ENCODE results near the genes MLNR, PHF11 and ARL11.

GRCh38 chr13:46437429-46438431 is 50.7 kb upstream of the RUBCNL start:
- PRO-cap, 2 experiments = no peak in any of the 2 experiments

GRCh38 chr13:46554483-46555156 is 1.6 kb downstream of the LRCH1 start:
- PRO-cap, 2 experiments = peak in 2 of 2 experiments; most common plus-strand start chr13:46554919 (in 1); most common minus-strand start chr13:46554671 (in 2)

GRCh38 chr13:46593293-46593794 is 40.4 kb downstream of the LRCH1 start:
- PRO-cap, 2 experiments = no peak in any of the 2 experiments

- PRO-cap, 2 experiments = no peak in any of the 2 experiments
Observed at GRCh38 chr13:46598332-46598912, 45.5 kb downstream of the LRCH1 start.

- PRO-cap, 2 experiments = no peak in any of the 2 experiments
Observed at GRCh38 chr13:46662691-46663016, 109.7 kb downstream of the LRCH1 start.

- PRO-cap, 2 experiments = peak in 2 of 2 experiments; most common minus-strand start chr13:48235694 (in 2)
Observed at GRCh38 chr13:48235552-48236372, 2.8 kb downstream of the ITM2B start.

DNA sequence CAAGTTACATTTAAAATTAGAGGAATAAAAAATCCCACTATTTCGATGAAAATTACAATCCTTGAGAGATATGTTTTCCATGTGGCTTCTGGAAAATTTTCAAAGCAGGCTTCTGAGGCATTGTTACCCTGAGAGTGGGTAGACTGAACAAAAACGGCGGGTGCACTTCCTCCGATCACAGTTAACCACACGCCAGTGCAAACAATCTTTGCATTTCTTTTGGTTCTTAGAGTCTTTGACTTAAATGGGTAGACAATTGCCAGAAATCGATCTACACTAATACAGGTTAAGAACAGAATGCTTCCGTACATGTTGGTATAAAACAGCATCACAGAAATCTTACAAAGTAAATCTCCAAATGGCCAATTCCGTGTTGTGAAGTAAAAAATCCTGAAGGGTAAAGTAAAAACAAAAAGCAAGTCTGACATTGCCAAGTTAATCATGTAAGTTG is 1.1 kb downstream of the LPAR6 start:
- PRO-cap, 2 experiments = no peak in any of the 2 experiments

DNA sequence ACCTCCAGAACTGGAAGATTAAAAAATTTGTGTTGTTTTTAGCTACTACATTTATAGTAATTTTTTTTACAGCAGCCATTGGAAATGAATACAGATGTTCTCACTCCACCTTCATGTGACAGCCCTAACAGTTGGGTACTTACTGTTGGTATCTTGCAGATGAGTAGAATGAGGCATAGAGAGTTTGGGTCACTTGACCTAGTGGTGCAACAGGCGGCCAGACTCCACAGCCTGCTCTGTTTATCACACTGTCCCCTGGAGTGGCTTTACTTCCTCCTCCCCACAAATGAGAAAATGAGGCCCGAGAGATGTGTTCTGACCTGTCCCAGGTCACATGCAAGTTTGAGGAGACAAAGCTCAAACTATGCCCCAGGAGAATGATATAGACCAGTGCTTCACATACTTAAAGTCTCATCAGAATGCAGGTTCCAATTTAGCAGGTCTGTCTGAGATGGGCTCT is 37.3 kb upstream of the RCBTB2 start:
- PRO-cap, 2 experiments = no peak in any of the 2 experiments

GRCh38 chr13:48660508-48661027 is 6.8 kb downstream of the CYSLTR2 start:
- PRO-cap, 2 experiments = no peak in any of the 2 experiments

GRCh38 chr13:49098028-49098863 is 121.9 kb upstream of the MLNR start:
- PRO-cap, 2 experiments = no peak in any of the 2 experiments

DNA sequence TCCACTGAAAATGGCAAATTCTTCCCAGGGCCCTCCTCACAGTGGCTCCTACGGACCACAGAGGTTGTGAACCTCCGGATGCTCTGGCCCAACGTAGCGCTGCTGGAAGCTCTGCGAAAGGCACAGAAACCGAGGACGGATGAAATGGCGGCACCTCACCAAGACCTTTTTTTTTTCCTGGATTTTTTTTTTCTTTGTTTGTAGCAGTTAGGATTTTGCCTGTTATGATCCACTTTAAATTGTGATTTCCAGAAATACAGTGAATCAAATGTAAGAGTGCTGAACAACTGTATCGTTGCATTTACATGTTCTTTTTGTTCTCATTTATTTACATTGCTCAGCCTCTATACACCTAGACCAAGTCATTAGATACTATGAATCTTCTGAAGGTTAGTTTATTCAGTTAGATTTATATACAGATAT is 32.6 kb upstream of the MLNR start:
- PRO-cap, 2 experiments = peak in 2 of 2 experiments; most common minus-strand start position 175 of the sequence (in 2)

- PRO-cap, 2 experiments = no peak in any of the 2 experiments
Observed at GRCh38 chr13:49190837-49191504, 29.2 kb upstream of the MLNR start.

DNA sequence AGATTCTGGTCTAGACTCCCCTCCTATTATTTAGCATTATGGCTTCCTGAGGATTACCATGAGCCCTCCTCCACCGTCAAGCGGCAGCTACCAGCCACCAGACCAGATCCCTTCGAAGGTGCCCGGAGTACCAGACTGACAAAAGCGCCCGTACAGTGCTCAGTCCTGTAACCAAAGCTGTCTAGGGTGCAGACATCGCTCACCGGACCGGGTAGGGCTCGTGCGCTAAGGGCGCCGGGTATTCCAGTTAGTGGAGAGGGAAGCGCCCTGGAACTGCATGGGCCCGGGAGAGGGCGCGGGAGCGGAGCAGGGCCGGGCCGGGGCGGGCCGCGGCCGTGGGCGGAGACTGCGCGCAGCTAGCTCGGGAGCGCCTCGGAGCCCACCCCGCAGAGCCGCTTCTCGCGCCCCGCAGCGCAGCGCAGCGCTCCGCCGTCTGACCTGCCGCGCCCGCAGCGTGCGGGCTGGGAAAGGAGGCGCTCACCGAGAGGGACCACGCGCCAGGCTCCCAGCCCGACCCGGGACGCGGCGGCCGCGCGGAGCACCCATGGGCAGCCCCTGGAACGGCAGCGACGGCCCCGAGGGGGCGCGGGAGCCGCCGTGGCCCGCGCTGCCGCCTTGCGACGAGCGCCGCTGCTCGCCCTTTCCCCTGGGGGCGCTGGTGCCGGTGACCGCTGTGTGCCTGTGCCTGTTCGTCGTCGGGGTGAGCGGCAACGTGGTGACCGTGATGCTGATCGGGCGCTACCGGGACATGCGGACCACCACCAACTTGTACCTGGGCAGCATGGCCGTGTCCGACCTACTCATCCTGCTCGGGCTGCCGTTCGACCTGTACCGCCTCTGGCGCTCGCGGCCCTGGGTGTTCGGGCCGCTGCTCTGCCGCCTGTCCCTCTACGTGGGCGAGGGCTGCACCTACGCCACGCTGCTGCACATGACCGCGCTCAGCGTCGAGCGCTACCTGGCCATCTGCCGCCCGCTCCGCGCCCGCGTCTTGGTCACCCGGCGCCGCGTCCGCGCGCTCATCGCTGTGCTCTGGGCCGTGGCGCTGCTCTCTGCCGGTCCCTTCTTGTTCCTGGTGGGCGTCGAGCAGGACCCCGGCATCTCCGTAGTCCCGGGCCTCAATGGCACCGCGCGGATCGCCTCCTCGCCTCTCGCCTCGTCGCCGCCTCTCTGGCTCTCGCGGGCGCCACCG is at the start of gene MLNR:
Gene MLNR, plus strand, starts transcription at position 545 of the 1,189 bp plus-strand sequence.
- PRO-cap, 2 experiments = no peak in any of the 2 experiments

- PRO-cap, 2 experiments = no peak in any of the 2 experiments
Observed at GRCh38 chr13:49292607-49293282, 45.0 kb downstream of the CDADC1 start.

- PRO-cap, 2 experiments = no peak in any of the 2 experiments
Observed at GRCh38 chr13:49295216-49295928, 47.6 kb downstream of the CDADC1 start.

DNA sequence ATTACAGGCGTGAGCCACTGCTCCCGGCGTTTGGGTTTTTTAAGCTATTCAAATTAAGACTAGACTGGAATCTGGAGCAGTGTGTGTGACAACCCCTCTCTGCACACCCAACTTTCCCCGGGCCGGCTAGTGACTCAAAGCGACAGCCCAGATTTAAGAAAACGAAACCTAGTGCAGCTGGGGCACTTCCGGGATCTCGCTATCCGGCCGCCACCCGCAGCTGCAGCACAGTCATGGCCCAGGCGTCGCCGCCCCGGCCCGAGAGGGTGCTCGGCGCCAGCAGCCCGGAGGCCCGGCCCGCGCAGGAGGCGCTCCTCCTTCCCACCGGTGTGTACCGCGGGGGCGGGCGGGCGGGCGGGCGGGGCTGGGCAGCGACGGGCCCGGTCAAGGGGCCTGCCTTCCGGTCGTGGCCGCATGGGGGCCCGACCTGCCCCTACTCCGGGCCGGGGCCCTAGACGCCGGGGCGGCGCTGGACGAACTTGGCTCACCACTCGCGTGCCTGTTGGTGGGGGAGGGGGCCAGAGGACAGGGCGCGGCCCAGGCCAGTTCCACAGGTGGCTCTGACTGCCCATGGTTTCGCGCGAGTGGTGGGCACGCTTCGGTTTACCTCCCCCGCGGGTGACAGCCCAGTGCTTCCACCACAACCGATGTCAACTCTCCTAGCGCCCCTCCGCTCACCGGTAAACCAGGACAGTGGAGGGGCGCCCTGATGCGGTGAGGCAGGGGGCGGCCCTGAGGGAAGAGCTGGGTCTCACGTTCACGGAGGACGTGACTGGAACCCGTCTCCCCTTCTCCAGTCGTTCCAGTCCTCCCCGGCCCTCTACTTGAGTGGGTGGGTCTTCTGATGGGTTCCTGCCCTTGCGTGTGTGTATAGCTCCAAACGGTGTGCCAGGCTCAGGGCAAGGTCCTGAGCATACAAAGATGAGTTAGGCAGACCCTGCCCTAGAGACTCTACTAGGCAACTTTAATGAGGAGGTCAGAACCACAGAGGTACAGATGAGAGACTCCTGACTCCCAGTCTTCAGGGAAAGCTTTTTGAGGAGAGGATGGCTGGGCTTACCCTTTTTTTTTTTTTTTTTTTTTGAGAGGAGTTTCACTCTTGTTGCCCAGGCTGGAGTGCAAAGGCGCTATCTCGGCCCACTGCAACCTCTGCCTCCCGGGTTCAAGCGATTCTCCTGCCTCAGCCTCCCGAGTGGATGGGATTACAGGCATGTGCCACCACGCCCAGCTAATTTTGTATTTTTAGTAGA is at the start of gene PHF11:
Gene PHF11, plus strand, starts transcription at position 185 of the 1,250 bp plus-strand sequence.
- PRO-cap, 2 experiments = peak in 2 of 2 experiments; most common plus-strand start position 185 of the sequence (in 2); most common minus-strand start position 136 of the sequence (in 1)

- PRO-cap, 2 experiments = no peak in any of the 2 experiments
Observed at GRCh38 chr13:49584499-49585262, 677 bp downstream of the RCBTB1 start.

- PRO-cap, 2 experiments = peak in 1 of 2 experiments; most common plus-strand start chr13:49628544 (in 1); most common minus-strand start chr13:49628397 (in 1)
Observed at GRCh38 chr13:49628152-49628727, at the start of gene ARL11. Gene ARL11, plus strand, starts transcription at chr13:49628507.

GRCh38 chr13:49671844-49672593 is 19.3 kb downstream of the EBPL start:
- PRO-cap, 2 experiments = no peak in any of the 2 experiments

GRCh38 chr13:49764587-49765374 is 27.7 kb downstream of the KPNA3 start:
- PRO-cap, 2 experiments = no peak in any of the 2 experiments